ENCODE results near the genes SPG7 and VPS9D1.

DNA sequence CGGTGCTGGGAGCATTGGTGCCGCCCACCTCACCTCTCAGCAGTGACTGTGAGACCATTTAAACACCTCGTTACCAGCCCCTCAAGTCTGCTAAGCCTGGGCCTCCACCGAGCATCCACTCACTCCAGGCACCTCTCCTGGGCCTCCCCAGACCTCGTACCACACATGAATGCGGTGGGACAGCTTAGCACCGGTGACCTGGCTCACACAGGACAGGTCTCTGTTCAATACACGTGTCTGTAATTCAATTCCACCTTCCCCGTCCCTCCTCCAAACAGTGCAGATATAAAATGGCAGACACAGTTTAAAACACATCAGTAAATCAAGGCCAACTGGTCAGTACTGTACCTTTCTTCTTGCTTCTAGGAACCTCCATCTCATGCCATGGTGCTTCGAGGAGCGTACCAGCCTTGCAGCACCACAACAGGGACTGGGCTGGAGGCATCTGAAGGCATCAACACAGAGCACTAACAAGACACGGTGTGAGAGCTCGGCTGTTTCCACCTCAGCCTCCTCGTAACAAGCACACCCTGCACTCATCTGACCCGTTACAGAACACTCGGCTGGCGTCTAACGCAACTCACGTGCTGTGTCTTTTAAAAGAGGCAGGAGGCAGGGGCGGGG, 73.9 kb downstream of the ZNF778 start:
- PRO-cap, 2 experiments = no peak in any of the 2 experiments

DNA sequence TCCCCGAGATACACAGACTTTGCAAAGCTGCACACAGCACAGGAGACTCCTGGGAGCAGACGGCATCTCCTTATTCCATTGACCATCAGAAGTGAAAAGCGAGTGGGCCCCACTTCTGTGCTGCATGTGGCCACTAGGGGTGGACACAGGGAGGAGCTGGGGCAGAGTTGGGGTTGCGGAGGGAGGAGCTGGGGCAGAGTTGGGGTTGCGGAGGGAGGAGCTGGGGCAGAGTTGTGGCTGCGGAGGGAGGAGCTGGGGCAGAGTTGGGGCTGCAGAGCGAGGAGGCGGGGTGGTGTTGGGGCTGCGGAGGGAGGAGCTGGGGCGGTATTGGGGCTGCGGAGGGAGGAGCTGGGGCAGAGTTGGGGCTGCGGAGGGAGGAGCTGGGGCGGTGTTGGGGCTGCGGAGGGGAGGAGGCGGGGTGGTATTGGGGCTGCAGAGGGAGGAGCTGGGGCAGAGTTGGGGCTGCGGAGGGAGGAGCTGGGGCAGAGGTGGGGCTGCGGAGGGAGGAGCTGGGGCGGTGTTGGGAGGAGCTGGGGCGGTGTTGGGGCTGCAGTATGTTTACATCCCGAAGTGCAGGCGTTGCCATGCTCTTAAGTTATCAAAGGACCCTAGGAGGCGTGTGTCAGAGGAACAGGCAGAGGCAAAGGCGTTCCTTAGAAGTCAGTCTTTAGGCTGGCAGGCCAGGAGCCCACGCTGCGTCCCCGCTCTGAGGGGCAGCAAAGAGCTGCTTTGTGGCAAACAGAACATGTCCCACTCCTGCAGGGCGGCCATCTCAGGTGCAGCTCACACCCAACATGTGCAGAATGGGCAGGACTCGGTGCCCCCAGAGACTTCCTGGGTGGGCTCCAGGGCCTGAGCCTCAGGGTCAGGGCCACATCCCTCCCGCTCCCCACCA, 76.0 kb downstream of the ZNF778 start:
- PRO-cap, 2 experiments = peak in 1 of 2 experiments; most common plus-strand start position 663 of the sequence (in 1)

DNA sequence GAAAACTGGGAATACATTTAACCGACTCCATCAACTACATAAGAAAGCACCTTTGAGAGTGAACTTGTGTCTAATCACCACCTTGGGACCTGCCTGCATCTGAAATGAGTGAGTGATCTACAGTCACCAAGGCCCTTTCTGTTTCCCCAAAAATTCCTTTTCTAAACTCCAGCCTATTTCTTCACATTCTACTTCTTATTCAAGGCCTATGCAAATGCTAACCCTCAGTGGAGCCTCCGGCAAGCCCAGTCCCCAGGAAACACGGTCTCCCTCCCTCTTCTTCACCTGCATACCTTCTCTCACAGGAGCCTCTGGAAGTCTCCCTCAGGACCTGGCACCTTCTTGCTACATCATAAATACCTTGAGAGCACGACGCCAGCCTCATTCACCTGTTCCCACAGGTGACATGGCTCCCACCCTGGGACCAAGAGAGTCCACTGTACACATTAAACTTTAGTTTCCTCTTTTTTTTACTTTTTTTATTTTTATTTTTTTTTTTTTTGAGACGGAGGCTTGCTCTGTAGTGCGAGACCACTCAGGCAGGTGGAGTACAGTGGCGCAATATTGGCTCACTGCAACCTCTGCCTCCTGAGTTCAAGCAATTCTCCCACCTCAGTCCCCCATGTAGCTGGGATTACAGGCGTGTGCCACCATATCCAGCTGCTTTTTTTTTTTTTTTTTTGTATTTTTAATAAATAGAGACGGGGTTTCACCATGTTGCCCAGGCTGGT, 97.4 kb downstream of the ANKRD11 start:
- PRO-cap, 2 experiments = no peak in any of the 2 experiments

DNA sequence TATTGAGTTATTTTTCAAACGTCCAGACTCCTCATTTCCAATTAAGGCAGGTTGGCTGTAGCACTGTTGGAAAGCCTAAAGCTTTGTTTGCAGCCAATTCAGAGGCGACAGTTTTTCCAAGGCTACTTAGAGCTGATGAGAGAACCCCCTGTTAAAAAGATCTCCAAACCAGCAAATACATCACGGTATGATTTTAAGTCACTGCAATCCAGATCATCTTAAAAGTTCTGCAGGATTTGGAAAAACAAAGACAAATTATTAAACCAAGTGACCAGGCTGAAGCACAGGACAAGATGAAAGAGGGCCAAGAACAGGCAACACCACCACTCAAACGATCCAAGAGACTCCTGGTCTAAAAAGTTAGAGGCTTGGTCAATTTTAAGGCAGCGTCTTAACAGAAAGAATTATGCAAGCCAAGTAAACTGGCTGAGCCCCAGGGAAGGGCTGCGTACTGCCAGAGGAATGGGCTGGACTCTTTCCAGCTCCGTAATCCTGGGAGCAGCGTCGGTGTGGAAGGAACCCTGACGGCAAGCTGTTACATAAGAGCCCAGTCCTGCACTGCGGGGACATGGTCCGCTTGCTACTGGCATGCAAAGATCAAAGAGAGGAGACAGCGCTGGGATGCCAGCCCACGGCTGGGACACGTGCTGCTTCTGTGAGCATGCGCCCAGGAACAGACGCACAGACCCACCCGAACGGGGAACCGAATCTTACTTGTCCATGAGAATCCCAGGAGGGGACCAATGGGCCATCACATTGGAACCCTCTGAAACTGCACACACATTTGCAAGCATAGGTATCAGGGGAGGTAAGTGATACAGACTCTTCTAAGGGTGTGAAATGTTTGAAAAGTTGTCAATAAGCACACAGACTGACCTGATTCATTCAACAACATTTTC, 95.3 kb downstream of the ANKRD11 start:
- PRO-cap, 2 experiments = no peak in any of the 2 experiments

DNA sequence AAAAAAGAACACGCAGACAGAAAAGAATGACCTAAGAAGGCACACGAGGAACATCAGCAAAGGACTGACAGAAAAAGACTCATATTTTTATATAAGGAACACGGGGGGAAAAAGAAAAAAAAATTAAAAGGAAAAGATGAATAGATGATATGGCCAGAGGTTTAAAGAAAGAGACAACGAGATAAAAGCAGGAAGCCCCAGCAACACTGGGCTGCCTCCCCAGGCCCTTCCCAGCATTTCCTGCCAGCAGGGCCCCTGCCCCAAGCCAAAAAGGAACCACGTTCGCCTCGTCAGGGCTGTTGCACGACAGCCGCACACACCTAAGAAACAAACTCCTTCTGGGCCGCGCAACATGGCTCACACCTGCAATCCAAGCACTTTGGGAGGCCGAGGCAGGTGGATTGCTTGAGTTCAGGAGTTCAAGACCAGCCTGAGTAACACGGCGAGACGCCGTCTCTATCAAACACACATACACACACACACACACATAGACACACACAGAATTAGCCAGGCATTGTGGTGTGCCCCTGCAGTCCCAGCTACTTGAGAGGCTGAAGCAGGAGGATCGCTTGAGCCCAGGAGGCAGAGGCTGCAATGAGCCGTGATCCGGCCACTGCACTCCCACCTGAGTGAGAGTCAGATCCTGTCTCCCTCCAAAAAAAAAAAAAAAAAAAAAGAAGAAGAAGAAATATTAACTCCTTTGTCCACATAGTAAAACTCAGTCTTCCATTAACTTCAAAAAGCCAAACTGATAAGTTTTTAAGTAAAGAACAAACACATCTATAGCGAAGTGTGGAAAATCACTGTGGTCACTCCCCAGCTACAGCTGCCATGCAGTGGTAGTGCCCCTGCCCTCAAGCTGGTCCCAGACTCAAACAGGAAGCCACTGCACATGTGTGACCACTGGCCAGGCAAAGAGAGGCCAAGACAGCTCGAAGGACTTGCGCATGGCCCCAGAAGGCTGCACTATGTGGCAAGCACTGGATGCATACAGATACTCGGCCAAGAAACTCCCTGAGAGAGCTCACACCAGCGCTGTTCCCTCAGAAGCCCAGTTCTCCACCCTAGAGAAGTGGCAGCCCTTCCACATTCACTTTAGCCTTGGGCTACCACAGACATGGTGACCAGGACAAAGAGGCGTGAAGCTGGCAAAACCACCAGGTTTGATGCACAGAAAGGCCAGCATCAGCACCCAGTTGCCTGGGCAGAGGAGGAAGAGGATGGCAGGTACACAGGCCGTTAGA, 82.7 kb downstream of the ANKRD11 start:
- PRO-cap, 2 experiments = no peak in any of the 2 experiments

GRCh38 chr16:89413772-89414313, 76.5 kb downstream of the ANKRD11 start:
- PRO-cap, 2 experiments = no peak in any of the 2 experiments

- PRO-cap, 2 experiments = no peak in any of the 2 experiments
Measured at GRCh38 chr16:89417960-89418690, 72.2 kb downstream of the ANKRD11 start.

- PRO-cap, 2 experiments = no peak in any of the 2 experiments
Measured at GRCh38 chr16:89437492-89438604, 52.5 kb downstream of the ANKRD11 start.

GRCh38 chr16:89507610-89508607, at the start of gene SPG7:
Gene SPG7, plus strand, starts transcription at chr16:89508403.
- PRO-cap, 2 experiments = peak in 2 of 2 experiments; most common plus-strand start chr16:89508410 (in 2); most common minus-strand start chr16:89508347 (in 2)

DNA sequence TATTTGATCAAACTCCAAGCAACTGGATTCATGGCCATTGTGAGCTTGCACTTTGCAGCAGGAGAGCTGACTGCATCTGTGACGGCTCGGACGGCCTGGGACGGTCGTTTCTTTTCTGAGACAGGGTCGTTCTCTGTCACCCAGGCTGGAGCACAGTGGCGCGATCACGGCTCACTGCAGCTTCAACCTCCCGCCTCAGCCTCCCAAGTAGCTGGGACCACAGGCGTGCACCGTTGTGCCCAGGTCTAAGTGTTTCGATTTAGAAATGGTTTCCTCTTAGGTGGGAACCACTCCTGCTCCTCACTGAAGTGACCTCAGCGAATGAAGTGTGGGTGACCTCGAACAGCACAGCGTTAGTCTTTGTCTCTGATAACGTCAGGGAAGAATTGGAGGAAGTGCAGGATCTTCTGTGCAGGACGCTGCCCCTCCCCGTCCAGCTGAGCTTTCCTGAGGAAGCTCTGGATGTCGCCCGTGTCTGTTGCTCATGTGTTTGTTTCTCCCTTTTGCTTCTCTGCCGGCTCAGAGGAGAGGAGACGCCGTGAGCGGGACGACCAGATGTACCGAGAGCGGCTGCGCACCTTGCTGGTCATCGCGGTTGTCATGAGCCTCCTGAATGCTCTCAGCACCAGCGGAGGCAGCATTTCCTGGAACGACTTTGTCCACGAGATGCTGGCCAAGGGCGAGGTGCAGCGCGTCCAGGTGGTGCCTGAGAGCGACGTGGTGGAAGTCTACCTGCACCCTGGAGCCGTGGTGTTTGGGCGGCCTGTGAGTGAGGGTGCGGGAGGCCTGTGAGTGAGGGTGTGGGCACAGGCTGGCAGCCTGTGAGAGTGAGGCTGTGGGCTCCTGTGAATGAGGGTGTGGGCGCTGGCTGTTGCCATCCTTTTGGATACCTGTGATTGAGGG, 15.5 kb downstream of the SPG7 start:
- PRO-cap, 2 experiments = no peak in any of the 2 experiments

DNA sequence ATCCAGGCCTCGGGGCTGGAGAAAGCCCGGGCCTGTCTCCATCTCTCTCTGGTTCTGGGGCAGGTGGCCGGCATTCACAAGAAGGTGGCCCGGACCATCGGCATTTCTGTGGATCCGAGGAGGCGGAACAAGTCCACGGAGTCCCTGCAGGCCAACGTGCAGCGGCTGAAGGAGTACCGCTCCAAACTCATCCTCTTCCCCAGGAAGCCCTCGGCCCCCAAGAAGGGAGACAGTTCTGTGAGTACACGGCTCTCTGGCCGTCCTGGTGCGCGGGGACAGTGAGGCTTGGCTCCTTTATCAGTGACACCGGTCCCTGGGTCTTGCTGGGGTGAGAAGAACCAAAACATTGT, 1.0 kb downstream of the RPL13 start:
- PRO-cap, 2 experiments = no peak in any of the 2 experiments

GRCh38 chr16:89620286-89620942, 7.0 kb downstream of the DPEP1 start:
- PRO-cap, 2 experiments = no peak in any of the 2 experiments

- PRO-cap, 2 experiments = no peak in any of the 2 experiments
Measured at GRCh38 chr16:89630437-89630660, 16.9 kb downstream of the DPEP1 start.

DNA sequence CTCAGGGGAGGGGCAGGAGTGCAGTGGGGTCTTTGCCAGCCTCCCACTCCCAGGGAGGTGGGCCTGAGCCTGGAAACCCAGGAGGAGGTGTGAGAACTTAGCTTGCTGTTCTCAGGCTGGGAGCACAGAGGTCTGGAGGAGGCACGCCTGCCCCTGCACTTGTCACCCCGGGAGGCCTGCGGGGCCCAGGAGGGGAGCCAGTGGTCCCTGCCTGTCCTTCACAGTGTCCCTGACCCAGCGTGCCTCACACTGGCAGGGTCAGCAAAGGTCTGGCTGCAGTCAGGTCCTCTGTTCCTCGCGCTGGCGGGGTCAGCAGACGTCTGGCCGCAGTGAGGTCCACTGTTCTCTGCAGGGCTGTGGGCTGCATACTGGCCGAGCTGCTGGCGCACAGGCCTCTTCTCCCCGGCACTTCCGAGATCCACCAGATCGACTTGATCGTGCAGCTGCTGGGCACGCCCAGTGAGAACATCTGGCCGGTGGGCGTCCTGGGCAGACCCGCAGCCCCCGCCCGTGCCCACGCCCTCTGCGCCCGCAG, 7.1 kb downstream of the SPATA2L start:
- PRO-cap, 2 experiments = no peak in any of the 2 experiments

DNA sequence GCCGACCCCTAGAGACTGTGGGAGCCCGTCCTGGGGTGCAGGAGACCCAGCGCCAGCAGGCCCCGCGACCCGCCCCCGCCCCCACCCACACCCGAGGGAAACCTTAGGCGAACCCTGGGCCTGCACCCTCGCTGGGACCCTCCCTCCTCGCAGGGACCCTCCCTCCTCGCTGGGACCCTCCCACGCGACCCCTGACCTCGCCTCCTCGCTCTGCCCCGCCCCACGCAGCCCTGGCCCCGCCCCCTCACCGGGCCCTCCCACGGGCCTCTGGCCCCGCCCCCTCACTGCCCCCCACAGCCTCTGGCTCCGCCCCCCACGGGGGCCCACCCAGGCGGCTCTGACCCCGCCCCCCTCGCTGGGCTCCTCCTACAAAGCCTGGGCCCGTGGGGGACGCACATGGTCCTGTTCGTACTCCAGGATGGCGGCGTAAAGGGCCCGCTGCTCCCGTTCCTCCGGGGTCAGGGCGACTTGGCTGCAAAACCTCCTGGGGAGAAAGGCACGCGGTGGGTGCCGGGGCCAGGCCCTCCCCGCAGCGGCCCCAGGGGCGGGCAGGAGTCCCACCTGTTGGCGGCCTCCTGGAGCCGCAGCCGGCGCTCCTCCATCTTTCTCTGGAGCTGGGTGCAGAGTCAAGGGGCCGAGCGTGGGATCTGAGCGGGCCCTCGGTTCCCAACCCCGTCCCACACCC, 9.1 kb downstream of the VPS9D1 start:
- PRO-cap, 2 experiments = no peak in any of the 2 experiments

- PRO-cap, 2 experiments = peak in 2 of 2 experiments; most common plus-strand start chr16:89721037 (in 2); most common minus-strand start chr16:89720661 (in 1)
Measured at GRCh38 chr16:89720030-89721143, at the start of gene VPS9D1. Gene VPS9D1, minus strand, starts transcription at chr16:89720898.

- PRO-cap, 2 experiments = no peak in any of the 2 experiments
Measured at GRCh38 chr16:89732777-89733466, 11.6 kb downstream of the ZNF276 start.

- PRO-cap, 2 experiments = no peak in any of the 2 experiments
Measured at GRCh38 chr16:89912692-89913189, 5.9 kb upstream of the MC1R start.

DNA sequence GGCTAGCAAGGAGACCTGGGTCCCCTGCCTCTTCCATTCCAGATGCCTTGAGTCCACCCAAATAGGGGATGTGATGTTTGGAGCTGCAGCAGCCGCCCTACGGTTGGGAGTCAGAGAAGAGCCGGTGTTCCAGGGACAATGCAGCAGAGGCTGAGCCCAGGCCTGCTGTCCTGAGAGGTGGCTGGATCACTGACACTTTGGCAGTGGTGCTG, 5.6 kb upstream of the MC1R start:
- PRO-cap, 2 experiments = no peak in any of the 2 experiments

GRCh38 chr16:89957868-89958178, 9.3 kb downstream of the DEF8 start:
- PRO-cap, 2 experiments = no peak in any of the 2 experiments